ENCODE measurements around the genes SLC25A14, HS6ST2 and MMGT1.

- RRBS, 2 experiments = no CpG with 5 or more reads among the region's 12 CpGs
These were observed 18.2 kb downstream of the ELF4 start for GRCh38 chrX:130091854-130092746.

- RRBS, 2 experiments = no CpG with 5 or more reads among the region's 11 CpGs
These were observed 4.3 kb downstream of the ELF4 start for GRCh38 chrX:130105975-130106431.

- RRBS, 2 experiments = no CpG with 5 or more reads among the region's 5 CpGs
These were observed 8.1 kb upstream of the ELF4 start for GRCh38 chrX:130118407-130118791.

DNA sequence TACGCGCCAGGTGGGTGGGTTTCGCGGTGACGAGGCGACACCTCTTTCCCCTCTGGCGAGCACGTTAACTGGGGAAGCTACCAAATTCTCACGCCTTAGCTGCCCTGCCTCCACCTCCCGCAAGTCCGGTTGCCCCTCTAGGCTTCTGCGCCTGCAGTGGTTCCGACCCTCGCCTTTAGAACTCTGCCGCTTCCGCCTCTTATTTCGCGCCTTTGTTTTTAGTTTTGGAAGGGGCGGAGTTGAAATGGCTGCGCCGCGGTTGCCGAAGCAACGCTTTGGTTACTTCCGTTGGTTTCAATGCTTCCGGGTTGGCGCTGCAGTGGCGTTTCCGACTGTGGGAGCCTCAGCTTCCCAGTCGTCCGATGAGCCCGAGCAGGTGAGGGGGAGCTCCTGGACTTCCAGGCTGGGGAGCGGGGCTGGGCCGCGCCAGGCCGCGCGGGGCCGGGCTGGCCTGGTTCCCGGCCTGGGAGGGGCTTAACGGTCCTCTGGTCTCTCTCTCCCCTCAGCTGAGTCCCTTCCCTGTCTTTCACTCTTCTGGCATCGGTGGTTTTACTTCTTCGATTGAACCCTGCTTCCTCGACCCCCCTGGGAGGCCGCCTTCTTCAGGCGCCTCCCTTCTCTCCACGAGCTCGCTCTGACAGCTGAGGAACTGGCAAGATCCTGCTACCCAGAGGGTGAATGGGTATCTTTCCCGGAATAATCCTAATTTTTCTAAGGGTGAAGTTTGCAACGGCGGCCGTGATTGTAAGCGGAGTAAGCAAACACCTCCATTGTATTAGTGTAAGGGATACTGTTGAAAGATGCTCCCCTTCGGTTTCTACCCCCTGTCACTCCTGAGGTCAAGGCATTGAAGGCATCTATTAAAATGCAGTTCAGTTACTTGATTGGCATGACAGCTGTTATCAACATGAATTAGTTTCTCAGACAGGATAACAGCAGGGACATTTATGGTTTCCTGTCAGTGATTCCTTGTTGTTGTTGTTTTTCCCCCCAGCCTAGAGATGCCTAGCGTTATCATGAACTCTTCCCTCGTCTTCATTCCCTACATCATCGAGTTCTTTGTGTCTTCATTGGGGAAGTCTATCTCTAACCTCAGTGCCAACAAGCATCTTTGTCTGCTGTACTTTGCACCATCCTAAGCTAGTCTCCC lies at the start of gene SLC25A14:
Gene SLC25A14 (plus strand): TSS at position 319 of the 1,150 bp plus-strand sequence.
- RRBS, 2 experiments = no CpG with 5 or more reads among the region's 57 CpGs

GRCh38 chrX:130895459-130895658 lies 7.7 kb downstream of the ENOX2 start:
- RRBS, 2 experiments = no CpG with 5 or more reads among the region's 2 CpGs

DNA sequence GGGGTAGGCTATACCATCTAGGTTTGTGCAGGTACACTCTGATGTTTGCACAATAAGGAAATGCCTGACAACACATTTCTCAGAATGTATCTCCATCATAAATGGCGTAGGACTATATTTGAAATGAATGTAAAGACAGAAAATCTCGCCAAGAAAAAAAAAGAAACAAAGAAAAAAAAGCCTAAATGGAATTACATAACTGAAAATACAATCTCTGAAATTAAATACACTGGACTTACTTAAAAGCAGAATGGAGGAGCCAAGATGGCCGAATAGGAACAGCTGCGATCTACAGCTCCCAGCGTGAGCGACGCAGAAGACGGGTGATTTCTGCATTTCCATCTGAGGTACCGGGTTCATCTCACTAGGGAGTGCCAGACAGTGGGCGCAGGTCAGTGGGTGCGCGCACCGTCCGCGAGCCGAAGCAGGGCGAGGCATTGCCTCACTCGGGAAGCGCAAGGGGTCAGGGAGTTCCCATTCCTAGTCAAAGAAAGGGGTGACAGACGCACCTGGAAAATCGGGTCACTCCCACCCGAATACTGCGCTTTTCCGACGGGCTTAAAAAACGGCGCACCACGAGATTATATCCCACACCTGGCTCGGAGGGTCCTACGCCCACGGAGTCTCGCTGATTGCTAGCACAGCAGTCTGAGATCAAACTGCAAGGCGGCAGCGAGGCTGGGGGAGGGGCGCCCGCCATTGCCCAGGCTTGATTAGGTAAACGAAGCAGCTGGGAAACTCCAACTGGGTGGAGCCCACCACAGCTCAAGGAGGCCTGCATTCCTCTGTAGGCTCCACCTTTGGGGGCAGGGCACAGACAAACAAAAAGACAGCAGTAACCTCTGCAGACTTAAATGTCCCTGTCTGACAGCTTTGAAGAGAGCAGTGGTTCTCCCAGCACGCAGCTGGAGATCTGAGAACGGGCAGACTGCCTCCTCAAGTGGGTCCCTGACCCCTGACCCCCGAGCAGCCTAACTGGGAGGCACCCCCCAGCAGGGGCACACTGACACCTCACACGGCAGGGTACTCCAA lies 34.9 kb downstream of the OR13H1 start:
- RRBS, 2 experiments = no CpG with 5 or more reads among the region's 41 CpGs

DNA sequence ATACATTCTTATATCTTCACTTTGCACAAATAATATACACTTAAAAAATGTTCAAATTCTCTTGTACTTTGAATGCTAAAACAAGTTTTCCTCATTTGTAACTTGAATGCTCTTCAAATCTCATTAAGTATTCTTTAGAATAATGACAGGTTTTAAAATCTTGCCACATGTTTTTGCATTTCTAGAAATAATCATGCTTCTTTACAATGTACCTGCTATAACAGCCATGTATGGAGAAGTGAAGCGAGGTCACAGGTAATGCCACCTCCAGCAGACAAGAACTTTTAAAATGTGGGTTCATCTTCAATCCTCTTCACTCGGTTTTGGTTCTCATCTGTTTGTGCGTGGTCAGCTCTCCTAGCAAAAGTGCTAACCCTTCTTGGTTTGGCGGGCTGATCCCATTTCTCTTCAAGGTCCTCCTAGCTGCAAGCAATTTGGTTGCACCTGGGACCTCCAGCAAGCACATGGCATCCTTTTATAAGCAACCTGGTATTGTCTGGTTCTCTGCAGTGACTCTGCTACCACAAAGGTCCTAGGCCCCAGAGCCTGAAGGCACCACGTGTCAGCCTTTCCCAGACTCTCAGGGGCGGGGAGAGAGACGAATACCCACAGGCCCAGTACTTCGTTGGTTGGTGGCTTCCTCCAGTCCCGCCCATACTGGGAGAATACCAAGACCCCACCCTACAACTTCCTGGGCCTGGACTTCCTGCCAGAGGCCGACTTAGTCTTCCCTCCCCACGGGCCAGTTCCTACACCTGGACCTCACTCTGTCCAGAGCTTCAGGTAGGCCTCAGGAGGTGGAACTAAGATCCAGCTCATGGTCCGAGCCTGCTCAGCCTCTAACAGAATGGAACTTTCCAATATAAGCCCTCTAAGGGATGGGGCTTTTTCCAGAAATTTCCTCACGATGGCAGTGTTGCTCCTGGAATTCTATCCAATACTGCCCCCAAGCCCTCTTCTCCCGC lies 192.7 kb upstream of the STK26 start:
- RRBS, 2 experiments = no CpG with 5 or more reads among the region's 14 CpGs

DNA sequence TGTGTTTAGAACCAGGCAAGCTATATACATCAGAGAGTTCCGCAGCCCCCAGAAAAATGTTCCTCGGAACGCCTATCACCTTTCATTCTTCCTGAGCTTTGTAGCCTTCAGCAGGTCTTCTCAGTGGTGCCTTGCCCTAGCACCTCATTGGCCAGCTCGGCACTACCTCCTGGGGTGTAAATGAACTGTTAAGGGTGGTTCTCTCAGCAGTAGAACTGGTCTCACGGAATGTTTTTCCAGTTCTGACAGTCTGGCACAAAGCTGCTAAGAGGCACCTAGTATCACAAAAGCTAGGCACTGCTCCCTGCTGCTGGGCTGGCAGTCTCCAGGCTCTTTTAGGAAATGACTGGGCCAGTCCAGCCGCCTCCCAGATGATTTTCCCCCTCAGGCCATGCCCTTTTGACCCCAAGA lies 8.1 kb downstream of the FRMD7 start:
- RRBS, 2 experiments = no CpG with 5 or more reads among the region's 6 CpGs

DNA sequence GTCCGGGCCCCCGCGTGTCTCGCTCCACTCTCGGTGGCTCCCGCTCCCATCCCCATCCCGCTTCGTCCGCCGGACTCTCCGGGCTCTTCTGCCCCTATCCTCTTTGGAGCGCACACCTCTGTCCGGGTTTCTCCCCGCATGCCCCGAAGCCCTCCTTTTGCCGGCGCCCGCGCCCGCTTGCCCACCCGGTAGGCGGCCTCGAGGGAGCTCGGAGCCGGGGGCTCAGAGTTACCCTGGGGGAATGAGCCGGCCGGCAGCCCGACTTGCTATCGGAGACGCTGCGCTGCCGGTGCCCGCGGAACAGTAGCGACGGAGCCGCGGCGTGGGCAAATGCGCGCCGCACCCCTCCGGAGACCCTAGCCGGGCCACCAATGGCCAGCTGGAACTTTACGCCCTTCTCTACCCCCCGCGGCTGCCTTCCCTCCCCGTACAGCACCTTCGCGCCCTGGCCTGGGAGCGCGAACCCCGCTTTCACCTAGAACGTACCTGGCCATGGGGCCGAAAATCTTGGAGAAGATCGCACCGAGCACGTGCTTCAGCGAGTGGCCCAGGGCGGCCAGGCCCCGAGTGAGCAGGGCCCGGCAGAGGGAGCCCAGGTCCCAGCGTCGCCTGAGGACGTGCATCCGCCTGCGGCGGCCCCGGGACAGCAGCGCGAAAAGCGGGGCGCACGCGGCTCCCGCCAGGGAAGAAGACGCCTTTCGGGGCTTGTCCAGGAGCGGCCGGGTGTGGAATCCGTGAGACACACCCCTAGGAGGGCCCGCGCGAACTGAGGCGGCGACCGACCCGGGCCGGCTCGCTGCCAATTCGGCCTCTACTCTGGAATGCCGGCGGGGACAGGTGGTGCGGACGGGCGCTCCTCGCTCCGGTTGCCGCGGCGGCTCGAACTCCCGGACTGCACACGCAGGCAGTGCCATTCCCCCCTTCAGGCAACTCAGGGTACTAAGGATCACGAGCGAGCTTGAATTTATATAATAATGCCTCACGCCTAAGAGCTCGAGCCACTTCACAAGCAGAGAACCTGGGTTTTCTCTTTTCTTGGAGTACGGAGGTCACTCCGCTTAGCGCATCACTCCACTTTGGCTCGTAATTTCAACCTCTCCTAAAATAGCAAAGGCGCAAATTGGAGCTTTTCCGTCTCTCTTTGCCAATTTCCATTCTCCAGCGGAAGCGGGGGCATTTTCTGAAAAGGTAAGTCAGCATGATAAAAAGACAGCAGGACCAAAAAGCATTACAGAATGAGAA lies at the start of gene HS6ST2:
Gene HS6ST2 (minus strand): TSS at position 941 of the 1,242 bp plus-strand sequence.
- RRBS, 2 experiments = 94 to 95% methylated on average over 62 to 64 of the region's 116 CpGs

DNA sequence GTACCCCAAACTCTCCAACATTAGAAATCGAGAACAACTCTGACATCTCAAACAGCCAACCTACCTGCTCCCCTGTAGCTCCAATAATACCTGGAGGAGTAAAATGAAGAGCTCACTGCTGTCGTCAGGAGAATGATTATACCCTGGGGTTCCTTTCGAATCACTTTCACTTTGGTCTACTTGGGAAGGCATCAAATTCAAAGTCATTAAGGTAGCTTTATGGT lies 261.8 kb upstream of the GPC4 start:
- RRBS, 2 experiments = no CpG with 5 or more reads among the region's 3 CpGs

GRCh38 chrX:134547867-134548878 lies 88.2 kb downstream of the HPRT1 start:
- RRBS, 2 experiments = no CpG with 5 or more reads among the region's 21 CpGs

DNA sequence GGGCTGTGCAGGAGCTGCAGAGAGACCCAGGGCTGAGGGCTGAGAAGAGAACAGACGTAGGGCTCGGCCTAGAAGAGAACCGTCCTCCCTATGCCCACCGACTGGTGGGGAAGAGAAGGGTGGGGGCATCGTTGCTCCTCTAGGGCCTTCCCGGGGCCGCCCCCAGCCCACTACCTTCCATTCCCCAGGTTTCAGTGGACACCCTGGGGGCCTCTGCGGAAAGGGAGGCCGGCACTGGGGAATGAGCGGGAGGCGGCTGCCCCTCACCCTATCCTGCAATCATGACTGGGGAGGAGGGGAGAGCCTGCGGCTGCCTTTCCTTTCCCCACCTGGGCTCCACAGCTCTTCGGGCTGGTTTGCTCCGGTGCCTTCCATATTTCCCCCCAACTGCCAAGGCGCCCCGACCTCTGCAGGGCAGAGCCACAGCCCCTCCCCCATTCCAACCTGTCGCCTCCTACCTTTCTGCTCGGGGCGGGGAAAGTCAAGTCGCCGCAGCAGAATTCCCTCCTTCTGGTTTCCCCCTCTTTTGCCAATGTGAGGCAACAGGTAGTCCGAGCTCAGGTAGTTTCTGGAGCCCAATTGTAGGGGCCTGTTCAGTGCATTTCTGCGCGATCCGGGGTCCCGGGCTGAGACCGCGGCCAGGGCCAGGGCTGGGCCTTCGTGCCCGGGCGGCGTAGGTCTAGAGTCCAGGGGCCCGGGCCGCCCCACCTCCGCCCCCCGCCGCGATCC lies 773 bp downstream of the SMIM10L2B start:
- RRBS, 2 experiments = 6 to 13% methylated on average over 13 of the region's 38 CpGs

DNA sequence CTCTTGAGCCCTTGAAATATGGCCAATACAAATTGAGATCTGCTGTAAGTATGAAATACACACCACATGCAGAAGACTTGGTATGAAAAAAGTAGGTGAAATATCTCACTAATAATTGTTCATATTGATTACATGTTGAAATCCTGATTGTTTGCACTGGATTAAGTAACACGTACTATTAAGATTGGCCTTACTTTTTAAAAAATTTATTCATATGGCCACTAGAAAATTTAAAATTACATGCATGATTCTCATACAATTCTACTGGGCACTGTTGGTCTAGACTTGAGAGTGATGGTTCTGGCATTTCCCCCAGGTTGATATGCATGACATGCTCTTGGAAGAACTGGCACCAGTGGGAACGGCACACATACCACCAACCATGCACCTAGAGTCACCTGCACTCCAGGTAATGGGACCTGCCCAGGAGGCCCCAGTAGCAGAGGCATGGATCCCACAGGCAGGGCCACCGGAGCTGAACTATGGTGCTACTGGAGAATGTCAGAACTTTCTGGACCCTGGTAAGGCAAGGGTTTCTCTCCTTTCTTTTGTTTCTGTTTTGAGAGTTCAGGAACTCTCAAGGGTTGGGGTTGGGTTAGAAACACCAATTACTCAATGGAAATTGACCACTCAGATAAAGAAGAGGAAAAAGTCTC lies 4.3 kb downstream of the ZNF449 start:
- RRBS, 2 experiments = no CpG with 5 or more reads among the region's 3 CpGs

DNA sequence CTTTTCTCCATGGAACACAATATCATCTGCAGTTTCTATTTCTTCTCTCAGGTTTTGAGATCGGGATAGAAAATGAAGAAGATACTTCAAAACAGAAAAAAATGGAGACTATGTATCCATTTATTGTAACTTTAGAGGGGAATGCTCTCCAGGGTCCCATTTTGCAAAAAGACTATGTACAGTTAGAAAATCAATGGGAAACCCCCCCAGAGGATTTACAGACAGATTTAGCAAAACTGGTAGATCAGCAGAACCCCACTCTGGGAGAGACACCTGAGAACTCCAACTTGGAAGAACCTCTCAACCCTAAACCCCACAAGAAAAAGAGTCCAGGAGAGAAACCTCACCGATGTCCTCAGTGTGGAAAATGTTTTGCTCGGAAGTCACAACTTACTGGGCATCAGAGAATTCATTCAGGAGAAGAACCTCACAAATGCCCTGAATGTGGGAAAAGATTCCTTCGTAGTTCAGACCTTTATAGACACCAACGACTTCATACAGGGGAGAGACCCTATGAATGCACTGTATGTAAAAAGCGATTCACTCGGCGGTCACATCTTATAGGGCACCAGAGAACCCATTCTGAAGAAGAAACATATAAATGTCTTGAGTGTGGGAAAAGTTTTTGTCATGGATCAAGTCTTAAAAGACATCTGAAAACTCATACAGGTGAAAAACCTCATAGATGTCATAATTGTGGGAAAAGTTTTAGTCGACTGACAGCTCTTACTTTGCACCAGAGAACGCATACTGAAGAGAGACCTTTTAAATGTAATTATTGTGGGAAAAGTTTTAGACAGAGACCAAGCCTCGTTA lies 15.8 kb downstream of the ZNF449 start:
- RRBS, 2 experiments = no CpG with 5 or more reads among the region's 11 CpGs

- RRBS, 2 experiments = under 1 to 3% methylated on average over 22 of the region's 76 CpGs
These were observed at the start of gene MMGT1 for GRCh38 chrX:135973348-135974356. Gene MMGT1 (minus strand): TSS chrX:135973988.

DNA sequence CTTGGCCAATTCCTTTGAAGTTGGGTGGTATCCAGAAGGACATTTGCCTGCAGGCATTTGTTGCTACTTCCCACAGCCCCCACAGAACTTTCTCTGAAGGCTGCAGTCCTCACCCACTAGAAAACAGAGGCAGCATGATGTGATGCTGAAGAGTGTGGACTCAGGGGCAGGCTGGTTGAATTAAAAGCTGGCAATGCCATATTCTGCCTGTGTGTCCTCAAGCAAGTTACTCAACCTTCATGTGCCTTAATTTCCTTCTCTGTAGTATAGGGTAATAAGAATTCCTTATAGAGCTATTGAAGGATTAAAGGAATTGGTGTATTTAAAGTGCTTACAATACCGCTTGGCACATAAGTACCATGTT lies 87.5 kb downstream of the ADGRG4 start:
- RRBS, 2 experiments = no CpG with 5 or more reads among the region's 1 CpG

DNA sequence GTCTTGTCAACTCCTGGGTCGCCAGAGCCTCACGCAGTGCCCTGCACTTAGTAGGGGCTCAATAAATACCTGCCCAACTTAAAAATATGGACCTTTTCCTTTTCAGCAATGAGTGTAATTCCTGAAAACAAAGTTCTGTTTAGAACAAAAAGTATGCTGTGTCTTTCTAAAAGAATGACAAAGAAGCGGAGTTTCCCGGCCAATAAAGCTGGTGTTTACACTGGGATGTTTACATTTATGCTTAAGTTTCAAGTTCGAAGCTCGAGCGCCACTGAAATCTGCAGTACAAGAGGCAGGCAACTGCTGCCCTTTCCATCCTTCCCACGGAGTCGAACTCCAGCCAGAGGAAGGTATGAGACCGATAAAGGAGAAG lies 1.1 kb upstream of the HTATSF1 start:
- RRBS, 2 experiments = no CpG with 5 or more reads among the region's 10 CpGs

- RRBS, 2 experiments = no CpG with 5 or more reads among the region's 8 CpGs
These were observed 3.7 kb downstream of the CD40LG start for GRCh38 chrX:136651547-136652257.

- RRBS, 2 experiments = no CpG with 5 or more reads among the region's 6 CpGs
These were observed 5.0 kb downstream of the CD40LG start for GRCh38 chrX:136652952-136653303.

- RRBS, 2 experiments = no CpG with 5 or more reads among the region's 2 CpGs
These were observed 859 bp upstream of the ARHGEF6 start for GRCh38 chrX:136781597-136781985.